GM12892 (cell line): ENCODE measurements around the gene RIC1.

DNA sequence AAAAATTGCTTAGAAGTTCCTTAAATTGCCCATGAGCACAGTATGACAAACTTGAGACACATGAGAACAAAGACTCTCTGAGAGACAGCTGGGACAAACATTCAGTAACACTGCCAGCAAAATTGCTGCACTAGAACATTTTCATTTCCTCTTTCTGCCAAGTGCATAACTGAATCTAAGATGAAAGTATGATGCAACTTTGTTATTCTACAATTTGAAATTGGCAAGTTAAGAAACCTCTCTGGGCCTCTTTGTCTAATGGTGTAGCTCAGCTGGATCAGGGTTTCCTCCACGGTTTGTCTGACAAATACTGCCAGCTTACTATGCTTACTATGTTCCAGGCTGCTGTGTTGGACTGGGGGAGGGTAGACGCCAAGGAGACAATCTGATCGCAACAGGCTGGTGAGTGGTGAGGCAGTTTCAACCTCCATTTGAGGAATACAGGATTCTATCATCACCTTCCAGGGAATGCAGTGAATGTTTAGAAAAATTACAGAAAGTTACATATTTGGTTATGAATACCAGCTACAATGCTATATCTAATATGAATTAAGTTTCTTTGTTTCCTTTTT, 1.7 kb upstream of the RIC1 start:
- RRBS, result no CpG with 5 or more reads among the region's 3 CpGs

GRCh38 chr9:5629047-5629995, at the start of gene RIC1:
Gene RIC1, plus strand, starts transcription at chr9:5629107.
- RRBS, result 1% methylated on average over 25 of the region's 86 CpGs

DNA sequence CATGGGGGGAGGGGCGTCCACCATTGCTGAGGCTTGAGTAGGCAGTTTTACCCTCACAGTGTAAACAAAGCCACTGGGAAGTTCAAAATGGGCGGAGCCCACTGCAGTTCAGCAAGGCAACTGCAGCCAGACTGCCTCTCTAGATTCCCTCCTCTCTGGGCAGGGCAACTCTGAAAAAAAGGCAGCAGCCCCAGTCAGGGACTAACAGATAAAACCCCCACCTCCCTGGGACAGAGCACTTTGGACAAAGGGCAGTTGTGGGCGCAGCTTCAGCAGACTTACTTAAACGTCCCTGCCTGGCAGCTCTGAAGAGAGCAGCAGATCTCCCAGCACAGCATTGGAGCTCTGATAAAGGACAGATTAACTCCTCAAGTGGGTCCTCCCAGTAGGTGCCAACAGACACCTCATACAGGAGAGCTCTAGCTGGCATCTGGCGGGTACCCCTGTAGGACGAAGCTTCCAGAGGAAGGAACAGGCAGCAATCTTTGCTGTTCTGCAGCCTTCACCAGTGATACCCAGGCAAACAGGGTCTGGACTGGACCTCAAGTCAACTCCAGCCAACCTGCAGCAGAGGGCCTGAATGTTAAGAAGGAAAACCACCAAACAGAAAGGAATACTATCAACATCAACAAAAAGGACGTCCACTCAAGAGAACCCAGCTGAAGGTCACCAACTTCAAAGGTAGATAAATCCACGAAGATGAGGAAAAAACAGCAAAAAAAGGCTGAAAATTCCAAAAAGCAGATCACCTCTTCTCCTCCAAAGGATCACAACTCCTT, 52.9 kb downstream of the ERMP1 start:
- RRBS, result no CpG with 5 or more reads among the region's 8 CpGs

DNA sequence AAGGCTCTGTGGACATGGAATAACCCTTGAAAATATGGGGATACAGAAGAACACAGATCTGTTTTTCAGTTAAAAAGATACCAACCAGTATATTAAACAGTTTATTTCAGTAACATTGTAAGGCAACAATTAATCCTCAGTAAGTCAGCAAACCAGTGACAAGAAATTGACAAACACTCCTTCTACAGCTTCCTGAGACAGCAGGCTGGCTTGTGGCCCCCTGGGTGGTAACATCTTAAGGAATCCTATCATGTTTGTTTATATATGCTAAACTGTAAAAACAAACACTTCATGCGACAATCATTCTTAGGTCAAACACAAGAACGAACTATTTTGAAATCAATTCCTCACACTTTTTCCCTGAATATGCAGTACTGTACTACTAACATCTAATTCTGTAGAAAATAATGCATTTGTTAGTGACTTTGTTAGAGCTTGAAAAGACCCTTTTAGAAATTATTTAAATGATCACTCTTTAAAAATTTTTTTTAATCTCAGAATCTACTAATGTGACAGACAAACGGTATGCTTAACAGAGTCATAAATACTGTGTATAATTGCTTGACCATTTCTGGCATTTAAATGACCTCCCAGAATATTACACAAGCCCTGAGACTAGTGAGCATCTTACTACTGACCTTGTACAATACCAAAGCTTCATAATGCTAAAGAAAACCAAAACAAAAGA, 48.3 kb downstream of the ERMP1 start:
- RRBS, result no CpG with 5 or more reads among the region's 3 CpGs

GRCh38 chr9:5799320-5799769, 33.6 kb downstream of the ERMP1 start:
- RRBS, result no CpG with 5 or more reads among the region's 5 CpGs

GRCh38 chr9:5968232-5968996, 39.9 kb downstream of the KIAA2026 start:
- RRBS, result no CpG with 5 or more reads among the region's 5 CpGs

GRCh38 chr9:6007030-6007198, 1.4 kb downstream of the KIAA2026 start:
- RRBS, result no CpG with 5 or more reads among the region's 14 CpGs

GRCh38 chr9:6182653-6183432, 32.8 kb upstream of the IL33 start:
- RRBS, result no CpG with 5 or more reads among the region's 31 CpGs

DNA sequence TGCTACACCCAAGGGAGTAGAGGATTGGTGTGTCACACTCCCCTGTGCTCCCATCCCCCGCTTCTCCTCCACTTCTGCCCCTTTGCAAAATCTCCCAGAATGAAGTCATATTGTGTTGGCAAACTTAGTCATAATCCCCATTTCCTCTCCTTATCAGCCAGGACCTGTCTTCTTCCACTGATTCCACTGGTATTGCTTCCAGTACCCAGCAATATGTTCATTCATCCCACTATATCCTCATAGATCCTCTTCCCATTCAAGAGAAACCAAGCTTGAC, 14.8 kb downstream of the IL33 start:
- RRBS, result no CpG with 5 or more reads among the region's 1 CpG

DNA sequence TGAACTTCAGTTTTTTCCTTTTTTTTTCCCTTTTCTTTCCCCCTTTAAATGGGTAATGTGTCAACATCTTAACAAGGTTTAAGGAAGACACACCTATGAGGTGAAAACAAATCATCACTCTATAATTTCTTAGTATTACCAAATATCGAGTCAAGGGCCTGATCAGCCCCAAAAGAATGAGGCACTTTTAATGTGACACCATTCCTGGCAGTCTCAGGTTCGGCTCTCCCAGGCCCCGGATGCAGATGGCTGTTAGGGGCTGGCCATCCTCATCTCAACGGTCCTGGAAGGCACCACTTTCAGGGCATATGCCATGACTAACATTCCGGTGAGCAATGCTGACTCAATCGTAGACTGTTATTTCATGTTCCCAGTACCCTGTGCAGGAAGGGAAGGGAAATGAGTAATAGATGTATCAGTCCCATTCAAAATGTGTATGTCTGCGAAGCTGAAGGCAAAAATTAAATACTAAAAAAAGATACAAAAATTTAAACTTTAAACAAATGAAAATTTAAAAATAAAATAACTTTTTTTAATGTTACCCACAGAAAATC, 79.2 kb downstream of the GLDC start:
- RRBS, result 40% methylated on average over 2 of the region's 7 CpGs

DNA sequence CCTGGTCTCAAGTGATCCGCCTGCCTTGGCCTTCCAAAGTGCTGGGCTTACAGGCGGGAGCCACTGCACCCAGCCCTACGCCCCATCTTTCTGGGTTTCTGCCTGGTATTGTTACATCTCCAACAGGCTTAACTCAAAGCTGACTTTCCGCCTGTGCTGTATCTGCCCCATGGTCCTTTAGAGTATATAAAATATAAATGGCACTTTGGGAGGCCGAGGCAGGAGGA, 36.4 kb upstream of the GLDC start:
- RRBS, result no CpG with 5 or more reads among the region's 5 CpGs

- RRBS, result no CpG with 5 or more reads among the region's 12 CpGs
Observed at GRCh38 chr9:6715653-6715965, 42.2 kb upstream of the KDM4C start.

GRCh38 chr9:6758229-6759286, 785 bp downstream of the KDM4C start:
- RRBS, result 2% methylated on average over 27 of the region's 80 CpGs

DNA sequence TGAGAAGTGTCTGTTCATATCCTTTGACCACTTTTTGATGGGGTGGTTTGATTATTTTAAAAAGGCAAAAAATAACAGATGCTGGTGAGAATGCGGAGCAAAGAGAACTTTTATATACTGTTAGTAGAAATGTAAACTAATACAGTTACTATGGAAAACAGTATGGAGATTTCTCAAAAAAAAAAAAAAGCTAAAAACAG, 258.6 kb upstream of the DMAC1 start:
- RRBS, result no CpG with 5 or more reads among the region's 1 CpG

DNA sequence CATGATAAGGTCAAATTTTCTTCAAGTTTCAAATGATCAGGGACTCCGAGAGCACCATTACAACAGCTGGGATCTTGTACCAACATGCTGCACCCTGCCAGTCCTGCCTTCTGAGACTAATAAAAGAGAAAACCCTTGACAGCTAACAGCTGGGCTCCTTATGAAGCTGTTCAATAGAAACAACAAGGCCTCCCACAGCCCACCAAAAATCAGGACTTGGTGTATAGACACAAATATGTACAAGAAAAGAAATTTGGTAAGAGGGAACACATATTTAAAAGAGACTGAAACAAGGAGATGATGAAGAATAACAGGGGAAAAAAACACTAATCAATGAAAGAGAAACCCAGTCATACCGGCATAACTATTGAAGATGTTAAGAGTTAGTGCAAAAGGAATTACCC, 985.4 kb upstream of the DMAC1 start:
- RRBS, result no CpG with 5 or more reads among the region's 2 CpGs

DNA sequence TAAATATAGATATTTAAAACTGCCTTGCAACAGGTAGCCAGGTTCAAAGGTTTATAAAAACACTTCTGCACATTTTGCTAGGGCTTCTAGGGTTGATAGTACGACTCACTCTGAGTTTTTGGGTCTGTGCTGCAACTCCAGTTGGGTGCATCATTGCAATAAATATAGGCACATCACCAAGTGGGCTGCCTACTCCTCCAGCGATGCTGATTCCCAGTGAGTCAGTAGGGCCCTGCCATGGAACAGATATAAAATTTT, 167.6 kb downstream of the MPDZ start:
- RRBS, result no CpG with 5 or more reads among the region's 2 CpGs

DNA sequence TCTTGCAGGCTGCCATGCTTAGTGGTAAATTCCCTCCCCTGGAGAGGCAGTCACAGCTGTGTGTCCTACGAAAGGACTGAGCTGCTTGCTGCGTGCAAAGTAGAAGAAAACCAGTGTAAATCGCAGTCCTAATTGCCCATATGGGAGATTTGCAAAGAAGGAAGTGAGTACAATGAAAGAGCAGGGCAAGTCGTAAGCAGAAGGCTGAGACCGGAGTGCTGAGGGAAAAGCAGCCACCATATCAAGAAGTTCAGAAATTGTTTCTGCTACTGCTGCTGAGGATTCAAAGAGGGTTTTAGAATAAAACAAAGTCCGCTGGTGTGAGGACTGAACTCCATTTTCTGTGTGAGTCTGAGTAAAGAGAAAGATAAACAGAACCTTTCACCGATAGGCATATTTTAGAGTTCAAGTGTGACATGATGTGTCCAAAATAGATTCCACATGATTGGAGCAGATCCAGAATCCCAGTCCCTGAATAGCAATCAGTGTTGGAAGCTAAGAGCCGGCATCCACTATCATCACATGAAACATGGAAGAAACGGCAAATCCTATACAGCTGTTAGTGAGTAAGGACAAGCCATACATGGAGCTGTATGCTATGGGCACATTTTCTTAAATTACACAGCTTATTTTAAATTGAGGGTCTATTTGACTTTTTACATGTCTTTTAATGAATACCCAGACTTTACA, 508.0 kb upstream of the MPDZ start:
- RRBS, result no CpG with 5 or more reads among the region's 9 CpGs

DNA sequence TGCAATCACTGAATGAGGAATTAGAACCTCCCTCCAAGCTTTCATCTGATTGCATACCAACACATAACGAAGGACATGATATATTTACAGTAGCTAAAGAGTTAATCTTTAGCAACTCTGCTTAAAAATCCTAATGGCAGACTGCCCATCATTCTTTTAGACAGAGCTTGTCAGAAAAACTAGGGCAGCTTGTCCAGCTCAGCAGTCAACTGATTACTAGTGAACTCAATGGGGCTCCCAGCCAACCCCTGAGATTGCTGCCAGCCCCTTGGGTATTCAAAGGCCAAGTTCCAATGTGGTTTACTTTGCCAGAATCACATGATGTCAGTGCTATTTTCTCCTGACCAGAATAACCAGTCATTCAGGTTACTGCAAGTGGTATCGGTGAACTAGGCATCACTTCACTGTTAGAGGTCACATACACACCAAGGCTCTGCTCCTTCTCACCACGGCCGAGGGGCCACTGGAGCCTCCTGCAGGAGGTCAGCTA, 62.7 kb downstream of the NFIB start:
- RRBS, result no CpG with 5 or more reads among the region's 4 CpGs

DNA sequence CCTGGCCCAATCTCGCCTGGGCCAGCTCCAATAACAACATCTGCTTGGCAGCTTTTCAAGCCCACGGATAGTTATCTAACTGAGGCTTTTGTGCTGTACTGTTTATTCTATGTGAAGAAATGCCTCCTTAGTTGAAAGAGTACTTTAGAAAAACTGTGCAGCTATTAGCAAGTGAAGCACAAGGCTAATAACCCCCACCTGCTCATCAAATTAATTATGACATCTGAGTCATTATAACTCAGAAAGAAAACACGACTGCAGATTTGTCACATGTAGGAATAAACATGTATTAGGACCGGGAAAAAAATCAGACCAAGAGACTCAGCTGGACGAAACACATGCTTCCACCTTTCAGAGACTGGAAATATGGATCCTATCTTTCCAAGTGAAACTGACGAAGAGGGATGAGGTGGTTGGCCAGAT, 42.7 kb downstream of the NFIB start:
- RRBS, result no CpG with 5 or more reads among the region's 6 CpGs

DNA sequence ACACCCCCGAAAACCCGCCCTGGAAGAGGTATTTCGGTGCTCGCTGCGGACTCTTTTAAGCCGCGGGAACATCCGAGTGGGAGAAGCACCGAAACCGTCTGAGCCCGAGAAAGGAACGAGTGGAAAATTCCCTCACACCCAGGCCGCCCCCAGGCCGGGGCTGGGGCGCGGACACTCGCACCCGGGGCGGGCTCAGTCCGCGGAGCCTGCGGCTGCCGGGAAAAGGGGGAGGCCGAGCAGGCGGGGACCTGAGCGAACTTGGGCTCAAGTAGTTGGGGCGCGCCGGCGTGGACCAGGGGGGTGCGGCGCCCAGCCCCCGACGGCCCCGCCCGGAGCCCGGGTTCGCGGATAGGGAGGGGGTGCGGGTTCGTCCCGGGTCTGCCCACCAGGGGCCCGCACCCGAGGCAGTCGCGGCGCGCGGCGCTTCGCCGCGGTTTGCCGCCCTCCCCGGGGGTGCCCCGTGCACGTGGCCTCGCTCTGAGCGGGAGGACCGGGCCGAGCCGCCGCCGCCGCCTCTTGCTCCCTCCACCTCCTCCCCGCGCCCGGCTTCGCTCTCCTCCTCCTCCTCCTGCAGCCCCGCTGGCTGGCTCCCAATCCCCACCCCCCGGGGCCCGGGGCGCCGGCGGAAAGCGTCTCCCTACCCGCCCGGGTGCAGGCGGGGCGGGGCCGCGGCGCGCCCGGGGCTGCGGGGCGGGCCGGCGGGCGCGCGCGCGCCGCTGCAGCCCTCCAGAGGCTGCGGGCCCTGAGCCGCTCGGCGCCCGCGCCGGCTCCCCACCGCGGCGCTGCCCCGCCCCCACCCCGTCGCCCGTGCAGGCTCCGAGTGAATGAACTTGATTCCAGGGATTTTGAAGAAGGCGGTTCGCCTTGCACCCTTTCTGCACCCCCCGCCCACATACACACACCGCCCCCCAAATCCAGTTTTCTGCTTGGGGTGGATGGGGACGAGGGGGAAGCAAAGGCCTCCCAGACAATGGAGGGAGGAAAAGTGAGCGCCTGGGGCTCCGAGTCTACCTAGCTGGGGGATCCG, 1.2 kb upstream of the NFIB start:
- RRBS, result 2% methylated on average over 61 of the region's 118 CpGs